H4 (cell line): ENCODE results near the genes MERTK and CHCHD5.

GRCh38 chr2:109129366-109129886, 421 bp downstream of the SH3RF3 start:
- RAMPAGE, long total RNA = no peak

GRCh38 chr2:109447209-109447896, 166.4 kb downstream of the SEPTIN10 start:
- RAMPAGE, long total RNA = no peak

- RAMPAGE, long total RNA = no peak
Measured at GRCh38 chr2:109562249-109562728, 51.5 kb downstream of the SEPTIN10 start.

- RAMPAGE, long total RNA = no peak
Measured at GRCh38 chr2:109600185-109600877, 13.4 kb downstream of the SEPTIN10 start.

GRCh38 chr2:109601551-109602210, 12.1 kb downstream of the SEPTIN10 start:
- RAMPAGE, long total RNA = no peak

DNA sequence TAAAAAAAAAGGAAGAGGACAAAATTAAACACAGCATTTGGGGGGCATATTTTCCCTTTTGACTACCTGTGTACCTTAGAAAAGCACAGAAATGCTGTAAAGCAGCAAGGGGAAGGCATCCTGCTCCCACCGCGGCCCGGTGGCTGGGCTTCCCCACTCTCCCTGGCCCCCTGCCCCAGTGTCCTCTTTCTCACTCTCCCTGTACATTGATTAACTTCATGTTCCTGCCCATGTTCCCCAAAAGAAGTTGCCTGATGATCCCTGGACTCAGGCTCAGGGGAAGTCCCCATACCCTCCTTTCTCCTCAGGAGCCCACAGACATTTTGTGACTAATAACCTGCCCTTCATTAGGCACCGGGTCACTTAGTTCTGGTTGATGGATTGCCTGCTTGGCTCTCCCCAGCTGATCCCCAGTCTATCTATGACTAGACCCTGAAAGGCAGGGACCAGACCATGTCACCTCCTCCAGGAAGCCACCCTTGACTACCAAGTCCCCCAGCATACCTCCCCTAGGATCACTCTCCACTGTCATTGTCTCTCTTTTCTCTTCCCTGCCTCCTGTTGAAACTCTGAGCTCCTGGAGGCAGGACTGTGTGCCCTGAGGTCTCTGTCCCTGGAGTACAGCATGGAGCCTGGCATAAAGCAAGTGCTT, 13.7 kb downstream of the MALL start:
- RAMPAGE, long total RNA = no peak

DNA sequence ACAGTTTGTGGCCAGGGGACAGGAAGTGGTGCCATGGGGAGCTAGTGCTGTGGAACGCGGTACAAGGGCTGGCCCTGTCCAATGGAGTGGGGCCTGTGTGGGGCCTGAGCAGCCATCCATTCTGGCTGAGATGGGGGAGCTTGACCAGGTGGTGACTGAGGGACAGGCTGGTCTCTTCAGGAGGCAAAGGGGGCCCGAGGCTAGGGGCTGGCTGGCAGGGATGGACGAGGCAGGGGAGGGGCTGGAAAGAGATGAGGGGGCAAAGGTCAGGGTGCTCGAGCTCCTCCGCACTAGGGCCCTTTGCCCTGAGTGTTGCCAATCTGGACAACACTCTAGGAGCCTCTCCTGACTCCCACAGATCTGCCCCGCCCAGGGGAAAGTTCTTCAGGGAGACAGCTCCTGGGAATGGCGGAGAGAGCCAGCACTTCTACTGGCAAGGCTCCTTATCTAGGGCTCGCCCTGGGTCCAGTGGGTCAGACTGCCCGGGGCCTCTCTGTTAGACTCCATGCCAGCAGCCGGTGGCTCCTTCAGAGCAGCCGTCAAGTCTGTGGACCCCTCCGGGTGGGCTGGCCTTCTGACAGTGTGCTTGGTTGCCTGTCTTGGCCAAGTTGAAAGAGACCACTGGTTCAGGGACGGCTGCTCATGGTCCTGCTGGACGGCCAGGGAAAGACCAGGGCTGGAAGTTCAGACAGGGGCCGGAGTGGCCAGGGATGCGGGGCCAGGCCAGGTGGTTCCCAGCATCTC, 12.3 kb downstream of the MALL start:
- RAMPAGE, long total RNA = no peak

DNA sequence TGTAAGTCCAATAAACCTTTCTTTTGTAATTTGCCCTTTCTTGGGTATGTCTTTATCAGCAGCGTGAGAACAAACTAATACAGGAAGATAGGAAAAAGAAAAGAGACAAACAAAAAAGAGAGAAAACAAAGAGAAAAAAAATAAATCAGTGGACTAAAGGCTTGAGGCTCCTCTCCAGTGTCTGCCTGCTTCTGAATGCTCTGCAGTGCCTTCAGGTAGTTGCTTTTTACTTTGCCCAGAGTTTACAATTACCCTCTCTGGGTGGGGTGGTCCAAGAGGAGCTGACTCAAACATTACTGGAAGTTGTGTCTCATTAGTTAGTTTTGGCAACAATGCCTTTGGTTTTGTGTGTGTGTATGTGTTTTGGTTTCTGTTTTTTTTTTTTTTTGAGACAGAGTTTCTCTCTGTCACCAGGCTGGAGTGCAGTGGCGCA, 40.8 kb upstream of the MALL start:
- RAMPAGE, long total RNA = no peak

DNA sequence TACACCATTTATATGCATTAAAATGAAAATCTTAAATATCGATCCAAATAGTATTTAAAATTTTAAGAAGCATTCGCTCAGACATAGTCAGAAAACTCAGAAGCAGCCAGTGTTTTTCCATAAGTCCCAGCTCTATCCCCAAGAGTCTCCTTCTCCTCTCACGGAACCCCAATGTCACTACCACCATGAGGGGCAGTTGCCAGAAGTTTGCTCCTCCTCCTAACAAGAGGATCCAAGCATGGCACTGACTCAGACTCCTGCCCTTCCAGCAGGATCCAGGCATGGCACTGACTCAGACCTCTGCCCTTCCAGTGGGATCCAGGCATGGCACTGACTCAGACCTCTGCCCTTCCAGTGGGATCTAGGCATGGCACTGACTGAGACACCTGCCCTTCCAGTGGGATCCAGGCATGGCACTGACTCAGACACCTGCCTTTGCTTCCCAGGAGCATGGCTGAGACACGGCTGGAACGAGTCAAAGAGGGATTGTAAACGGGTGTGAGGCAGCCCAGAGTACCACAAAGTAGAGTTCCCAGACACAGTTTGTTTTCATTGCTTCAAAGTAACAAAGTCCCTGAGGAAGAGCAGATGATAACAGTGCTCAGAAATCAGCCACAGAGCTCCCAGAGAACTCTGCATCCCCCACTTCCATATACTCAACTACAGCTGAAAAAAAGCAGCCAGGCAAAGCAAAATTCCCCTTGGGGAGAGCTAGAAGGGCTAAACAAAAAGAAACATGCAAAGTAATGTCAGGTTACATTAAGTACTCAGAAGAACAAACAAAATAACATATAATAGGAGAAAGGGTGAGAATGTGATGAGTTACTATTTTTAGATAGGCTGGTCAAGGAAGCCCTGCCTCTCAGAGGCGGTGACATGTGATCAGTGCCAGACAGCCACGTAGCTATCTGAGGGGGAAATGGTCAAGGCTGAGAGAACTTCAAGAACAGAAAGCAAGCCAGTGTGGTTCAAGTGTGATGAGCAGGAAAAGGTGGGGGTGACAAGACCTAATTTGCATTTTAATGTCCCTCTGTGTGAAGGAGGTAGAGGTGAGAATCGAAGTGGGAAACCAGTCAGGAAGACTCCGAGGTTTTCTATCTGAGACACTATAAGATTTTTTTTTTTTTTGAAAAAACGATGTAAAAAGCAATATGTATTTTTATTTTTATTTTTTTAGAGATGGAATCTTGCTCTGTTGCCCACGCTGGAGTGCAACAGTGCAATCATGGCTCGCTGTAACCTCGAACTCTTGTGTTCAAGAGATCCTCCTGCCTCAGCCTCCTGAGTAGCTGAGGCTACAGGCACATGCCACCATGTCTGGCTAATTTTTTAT, 2.9 kb downstream of the BUB1 start:
- RAMPAGE, long total RNA = no peak

GRCh38 chr2:111617789-111618941, 265.8 kb downstream of the ANAPC1 start:
- RAMPAGE, long total RNA = no peak

- RAMPAGE, long total RNA = no peak
Measured at GRCh38 chr2:111884573-111884753, 470 bp upstream of the ANAPC1 start.

DNA sequence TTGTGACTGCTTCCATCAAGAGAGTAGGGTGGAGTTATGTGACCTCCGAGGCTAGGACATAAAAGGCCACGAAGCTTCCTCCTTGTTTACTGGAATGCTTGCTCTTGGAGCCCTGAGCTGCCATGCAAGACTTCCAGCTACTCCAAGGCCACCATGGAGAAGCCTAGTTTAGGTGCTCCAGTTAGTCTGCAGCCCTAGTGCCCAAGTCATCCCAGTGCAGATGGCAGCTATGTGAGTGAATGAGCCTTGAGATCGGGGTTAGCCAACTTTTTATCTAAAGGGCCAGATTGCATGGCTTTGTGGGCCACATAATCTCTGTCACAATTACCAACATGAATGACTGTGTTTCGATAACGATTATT, 2.3 kb upstream of the MERTK start:
- RAMPAGE, long total RNA = no peak

DNA sequence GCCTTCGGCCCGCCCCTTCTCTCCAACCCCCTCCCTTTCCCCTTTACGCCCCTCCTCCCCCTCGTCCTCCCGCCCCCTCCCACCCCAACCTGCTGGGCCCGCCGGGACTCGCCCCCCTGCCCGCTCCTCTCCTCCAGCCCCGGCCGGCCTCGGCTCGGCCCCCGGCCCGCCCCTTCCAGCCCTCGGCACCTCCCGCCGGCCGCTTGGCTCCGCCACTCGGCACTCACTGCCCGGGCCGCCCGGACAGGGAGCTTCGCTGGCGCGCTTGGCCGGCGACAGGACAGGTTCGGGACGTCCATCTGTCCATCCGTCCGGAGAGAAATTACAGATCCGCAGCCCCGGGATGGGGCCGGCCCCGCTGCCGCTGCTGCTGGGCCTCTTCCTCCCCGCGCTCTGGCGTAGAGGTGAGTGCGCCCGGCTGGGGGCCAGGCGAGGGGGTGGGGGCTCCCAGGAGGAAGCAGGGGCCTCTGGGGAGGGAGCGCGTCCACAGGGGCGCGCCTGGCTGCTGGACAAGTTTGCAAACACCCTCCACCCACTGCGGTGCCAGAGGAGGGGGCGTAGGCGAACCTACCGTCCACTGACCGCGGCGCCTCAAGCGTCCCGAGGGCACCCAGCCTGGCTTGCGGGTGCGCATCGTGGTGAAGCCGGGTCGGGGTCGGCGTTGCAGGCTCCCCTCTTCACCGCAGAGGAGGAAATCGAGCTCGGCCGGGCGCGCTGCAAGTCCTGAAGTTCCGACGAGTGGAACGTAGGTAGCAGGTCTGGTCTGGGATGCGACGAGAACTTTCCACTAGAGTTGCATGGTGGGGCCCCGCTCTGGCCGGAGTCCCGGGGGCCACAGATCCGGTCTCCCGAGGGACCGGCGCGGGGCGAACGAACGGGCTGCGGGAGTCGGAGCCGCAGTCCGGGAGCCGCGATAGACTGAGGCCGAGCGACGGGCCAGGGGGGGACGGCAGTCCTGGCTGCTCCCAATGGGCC, at the start of gene MERTK:
Gene MERTK (plus strand): TSS at position 215 of the 975 bp plus-strand sequence.
- RAMPAGE, long total RNA = no peak

DNA sequence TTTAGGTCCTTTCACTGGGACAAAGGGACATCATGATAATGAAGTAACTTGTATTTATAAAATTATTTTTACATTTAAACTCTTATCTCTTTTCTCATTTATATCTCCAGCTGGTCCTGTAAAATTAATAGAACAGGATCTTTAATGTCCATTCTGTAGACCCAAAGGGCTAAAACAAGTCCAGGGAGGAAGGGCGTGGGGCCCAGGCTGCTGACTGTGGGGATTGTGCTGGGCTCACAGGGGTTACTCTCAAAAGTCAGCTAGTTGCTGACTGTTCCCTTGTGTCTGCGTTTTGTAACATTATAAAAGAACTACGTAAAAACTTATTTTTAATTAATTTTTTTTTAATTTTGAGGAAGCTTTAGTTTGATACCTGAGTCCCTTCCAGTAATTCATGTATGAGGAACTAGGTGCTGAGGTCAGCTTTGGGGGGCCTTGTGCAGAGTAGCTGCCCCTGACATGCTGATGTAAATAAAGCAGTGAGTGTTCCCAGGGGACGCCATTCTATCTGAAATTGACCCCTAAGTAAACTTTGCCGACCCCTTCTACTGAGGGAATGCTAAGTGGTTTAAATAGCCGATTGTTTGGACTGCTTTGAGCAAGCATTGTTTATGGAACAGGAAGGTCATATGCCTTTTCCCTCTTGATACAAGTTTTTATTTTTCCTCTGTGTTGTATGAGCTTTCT, 56.3 kb downstream of the MERTK start:
- RAMPAGE, long total RNA = no peak

- RAMPAGE, long total RNA = no peak
Measured at GRCh38 chr2:112089216-112089761, 34.2 kb downstream of the TMEM87B start.

DNA sequence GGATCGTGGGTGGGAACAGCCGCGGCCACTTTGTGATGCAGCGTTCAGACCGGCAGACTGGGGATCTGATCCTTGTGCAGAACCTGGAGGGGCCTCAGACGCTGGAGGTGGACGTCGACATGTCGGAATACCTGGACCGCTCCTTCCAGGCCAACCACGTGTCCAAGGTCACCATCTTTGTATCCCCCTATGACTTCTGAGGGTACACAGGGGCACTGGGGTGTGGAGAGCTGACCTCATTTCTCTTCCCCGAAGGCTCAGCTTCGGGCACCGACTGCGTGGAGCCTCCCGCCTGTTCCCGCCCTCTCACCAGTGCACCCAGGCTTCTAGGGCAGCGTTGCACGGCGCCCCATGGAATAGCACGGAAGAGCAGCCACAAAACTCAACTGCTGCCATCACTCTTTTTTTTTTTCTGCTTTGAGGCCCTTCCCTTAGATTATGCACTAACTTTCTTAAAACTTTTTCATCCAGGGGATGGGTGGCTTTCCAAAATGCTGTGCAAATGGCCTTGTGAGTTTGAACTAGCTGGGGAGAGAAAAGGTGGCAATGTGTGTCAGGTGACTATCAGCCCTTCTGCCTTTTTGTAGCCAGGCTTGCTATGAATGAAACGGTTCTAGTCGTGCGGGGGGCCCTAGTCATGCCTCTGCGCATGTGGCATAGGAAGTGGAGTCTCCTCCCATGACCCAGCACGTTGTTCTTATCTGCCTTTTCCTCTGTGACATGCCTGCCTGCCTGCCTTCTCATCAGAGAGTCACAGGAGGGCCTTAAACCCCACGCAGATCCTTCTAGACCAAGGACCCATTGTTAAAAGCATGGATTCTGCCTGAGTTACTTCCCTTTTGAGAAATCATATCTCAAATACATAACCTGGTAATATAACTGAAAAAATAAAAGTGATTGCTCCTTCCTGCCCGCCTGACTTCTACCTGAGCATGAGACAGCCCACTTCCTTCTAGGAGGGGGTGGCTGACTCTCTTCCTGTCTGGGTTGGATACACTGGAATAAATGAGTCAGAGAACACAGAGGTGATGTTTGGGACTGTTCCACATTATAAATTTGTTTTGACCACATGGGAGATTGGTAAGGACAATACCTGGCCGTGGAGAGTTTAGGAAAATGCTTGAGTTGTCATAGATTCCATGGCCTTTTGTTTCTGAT, 49.5 kb downstream of the FBLN7 start:
- RAMPAGE, long total RNA = no peak

DNA sequence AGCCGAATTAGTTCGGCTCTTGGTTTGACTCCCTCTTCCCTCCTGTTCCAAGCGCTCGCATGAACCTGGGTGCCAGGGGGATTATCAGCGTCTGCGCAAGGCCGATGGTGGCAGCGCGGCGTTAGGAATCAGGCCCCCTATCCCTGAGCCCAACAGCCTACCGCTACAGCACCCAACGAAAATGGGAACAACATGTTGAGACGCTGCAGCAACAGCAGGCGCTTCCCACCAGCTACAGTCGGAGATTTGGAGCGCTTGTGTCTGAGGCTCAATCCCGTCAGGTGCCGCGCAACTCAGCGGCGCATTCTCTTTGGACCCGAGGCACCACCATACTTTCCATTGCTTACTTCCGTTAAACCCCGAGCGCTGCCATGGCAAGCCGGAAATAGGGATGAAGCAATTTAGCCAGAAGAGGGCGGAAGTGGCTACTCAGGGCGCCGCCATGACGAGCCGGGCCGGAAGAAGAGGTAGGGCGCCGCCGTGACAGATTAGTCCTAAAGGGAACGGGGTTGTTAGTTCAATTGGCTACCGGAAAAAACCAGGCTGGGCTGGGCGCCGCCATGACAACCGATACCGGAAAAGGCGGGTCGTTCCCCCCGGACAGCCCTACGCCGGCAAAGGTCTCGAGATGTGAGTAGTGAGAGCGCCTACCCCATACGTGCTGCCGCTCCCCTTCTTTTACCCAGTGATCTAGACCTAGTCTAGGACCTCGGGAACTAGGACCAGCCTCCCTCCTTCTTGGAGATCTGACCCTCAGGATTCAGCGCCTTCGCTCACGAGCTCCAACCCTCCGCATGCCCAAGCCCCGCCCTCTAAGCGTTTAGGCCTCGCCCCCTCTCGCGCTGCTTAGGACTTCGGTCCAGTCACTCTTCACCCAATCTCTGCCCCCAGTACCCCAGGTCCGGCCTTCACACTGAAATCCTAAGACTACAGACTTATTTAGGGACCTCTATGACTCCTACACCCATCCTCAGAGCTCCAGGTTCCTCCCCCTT, at the start of gene CHCHD5:
Gene CHCHD5 (plus strand): TSS at position 590 of the 995 bp plus-strand sequence.
- RAMPAGE, long total RNA = start-site peak on the plus strand centred at position 462 of the sequence, 8 bp wide, 28 reads; start-site peak on the plus strand centred at position 594 of the sequence, 42 bp wide, 427 reads

GRCh38 chr2:112590577-112591372, 6.4 kb downstream of the CHCHD5 start:
- RAMPAGE, long total RNA = no peak

- RAMPAGE, long total RNA = no peak
Measured at GRCh38 chr2:112659104-112659988, 13.6 kb downstream of the SLC20A1 start.

DNA sequence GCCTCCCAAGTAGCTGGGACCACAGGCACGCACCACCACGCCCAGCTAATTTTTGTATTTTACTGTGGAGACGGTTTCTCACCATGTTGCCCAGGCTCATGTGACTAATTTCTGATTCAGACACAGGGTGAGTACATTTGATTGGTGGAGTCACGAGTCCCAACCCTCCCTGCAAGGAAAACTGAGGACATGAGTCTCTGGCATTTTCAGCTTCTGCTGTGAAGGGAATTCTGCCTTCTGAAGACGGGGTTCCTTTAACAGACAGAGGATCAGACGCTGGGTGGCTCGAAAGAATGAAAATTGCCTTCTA, 29.7 kb upstream of the NT5DC4 start:
- RAMPAGE, long total RNA = no peak